ENCODE measurements around a stretch of chr14.

- PRO-cap, result no peak
Measured at GRCh38 chr14:28764963-28765882, 1.4 kb upstream of the FOXG1 start.

DNA sequence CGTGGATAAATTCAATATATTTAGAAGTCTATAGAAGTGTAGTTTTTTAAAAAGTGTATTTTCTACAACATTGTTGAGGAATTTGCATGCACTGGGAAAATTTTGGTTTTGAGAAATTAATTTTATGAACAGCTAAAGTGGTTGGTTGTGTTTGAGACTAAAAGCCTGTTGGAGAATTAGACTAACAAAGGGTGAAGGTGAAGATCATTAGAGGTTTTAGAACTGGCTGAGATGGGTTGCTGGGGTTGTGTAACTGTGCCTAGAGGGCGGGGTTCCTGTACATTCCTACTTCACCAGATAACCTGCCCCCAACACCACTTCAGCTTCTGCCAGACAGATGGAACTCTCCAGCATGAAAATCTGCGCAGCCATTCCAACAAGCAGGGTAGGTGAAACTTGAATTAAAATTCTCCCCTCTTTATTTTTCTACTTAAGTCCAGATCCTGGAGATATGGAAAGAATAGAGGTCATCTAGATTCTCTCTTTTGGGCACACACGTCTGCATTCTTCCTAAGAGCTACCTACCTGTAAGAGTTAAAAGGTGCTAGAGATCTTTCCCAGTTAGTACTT is 6.0 kb downstream of the FOXG1 start:
- PRO-cap, result no peak

DNA sequence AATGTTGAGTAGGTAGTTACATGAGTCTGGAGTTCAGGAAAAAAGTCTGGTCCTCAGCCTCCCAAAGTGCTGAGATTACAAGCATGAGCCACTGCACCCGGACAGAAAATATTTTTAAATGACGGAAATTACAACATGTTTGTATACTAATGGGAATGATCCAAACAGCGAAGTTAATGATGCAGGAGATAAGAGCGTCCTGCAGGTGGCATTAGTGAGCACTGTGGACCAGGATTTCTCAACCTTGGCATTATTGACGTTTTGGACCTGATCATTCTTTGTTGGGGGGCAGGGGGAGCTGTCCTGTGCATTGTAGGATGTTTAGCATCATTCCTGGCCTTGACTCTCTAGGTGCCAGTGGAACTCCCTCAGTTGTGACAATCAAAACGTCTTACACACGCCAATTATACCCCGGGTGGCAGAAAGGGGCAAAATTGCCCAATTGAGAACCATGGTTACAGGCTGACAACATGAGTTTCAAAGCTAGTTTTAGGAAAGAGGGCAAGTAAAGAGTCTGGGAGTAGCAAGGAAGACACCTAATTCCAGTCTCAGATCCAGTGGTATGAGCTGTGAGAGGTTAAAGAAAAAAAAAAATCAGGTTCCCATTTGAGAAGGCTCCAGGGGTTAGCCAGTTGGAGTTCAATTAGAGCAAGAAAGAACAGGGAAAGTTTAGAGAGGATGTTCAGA is 34.2 kb downstream of the SCFD1 start:
- PRO-cap, result no peak

DNA sequence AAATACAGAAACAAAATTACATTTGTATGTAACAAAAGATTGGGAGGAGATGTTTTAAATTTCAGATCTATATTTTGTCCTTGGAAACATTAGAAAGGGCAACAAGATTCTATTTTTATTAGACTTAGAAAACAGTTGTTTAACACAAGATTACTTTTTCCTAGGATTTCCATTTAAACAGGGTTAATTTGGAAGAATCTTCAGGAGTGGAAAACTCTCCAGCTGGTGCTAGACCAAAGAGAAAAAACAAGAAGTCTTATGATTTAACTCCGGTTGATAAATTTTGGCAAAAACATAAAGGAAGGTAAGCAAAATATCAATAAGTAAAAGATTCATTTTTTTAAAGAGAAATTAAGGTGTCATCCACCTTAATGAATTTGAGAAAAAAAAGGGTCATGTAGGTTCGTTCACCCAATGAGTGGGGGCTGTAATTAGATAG is 48.0 kb downstream of the SCFD1 start:
- PRO-cap, result no peak

GRCh38 chr14:30683358-30683894 is 61.3 kb downstream of the SCFD1 start:
- PRO-cap, result no peak

GRCh38 chr14:30909875-30910567 is 35.7 kb downstream of the COCH start:
- PRO-cap, result no peak

GRCh38 chr14:30929067-30930112 is 55.0 kb downstream of the COCH start:
- PRO-cap, result no peak

DNA sequence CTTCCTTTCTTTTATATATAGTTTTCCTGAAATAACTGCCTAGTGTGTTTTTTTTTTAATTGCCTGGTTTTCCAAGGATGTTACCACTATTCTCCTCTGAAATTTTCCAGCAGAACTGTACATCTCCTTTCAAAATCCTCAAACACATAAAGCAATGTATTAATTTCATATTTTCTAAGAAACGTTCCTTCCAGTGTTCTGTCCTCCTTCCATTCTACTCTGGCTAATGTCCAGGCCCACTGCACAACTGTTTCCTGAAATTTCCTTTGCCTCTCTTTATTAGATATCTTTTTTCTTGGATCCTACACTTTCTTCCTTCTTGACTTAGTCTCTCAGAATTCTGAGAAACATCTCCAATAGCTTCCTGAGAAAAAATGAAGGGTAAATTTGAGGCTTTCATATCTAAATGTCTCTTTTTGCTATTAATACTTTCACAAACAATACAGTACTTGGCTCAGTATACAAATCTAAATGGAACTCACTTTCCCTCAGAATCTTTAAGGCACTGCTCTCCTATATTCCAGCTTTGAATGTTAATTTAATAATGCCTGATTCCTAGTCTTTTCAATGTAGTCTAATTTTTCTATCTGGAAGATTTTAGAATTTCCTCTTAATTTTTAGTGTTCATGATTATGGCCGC is 65.7 kb downstream of the COCH start:
- PRO-cap, result no peak

- PRO-cap, result no peak
Measured at GRCh38 chr14:30969761-30970593, 55.5 kb upstream of the AP4S1 start.

- PRO-cap, result no peak
Measured at GRCh38 chr14:31024587-31025110, 800 bp upstream of the AP4S1 start.

- PRO-cap, result no peak
Measured at GRCh38 chr14:31128399-31129110, 79.0 kb downstream of the HECTD1 start.

DNA sequence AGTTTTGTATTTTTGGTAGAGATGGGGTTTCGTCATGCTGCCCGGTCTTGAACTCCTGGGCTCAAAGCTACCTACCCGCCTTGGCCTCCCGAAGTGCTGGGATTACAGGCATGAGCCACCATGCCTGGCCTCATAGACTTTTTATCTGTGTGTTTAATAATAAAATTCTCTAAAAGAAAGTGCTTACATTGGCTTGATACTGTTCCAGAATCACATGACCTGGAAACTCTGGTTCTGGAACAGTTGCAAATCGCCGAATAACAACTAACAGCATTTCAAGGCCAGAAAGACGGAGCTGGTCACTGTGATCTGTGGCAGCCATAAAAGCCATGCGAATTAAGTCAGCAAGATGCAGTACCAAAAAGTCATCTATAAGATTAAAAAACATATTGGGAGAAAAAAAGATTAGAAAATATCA is 99.0 kb downstream of the HEATR5A start:
- PRO-cap, result no peak

DNA sequence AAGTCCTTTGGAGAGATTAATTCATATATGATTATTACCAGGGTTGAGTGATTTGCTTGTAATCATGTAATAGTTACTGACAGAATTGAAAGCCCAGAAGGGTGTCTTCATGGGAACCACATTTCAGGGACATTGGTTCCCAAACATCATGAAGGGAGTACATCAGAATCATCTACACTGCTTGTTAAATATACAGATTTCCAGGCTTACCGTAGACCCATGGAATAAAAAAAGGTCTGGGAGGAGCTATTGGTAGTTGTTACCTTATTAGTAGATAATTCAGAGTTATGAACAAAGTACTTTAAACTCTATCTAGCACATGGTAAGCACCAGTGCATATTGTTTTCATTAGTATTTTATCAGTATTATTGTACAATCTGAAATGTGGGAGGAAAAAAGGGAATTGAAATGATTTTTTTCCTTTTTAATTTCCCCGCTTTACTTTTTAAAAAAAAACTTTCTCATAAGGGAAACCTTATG is 65.6 kb downstream of the NUBPL start:
- PRO-cap, result no peak

GRCh38 chr14:32005996-32006487 is 71.1 kb upstream of the ARHGAP5 start:
- PRO-cap, result unidirectional peak, plus-strand start at chr14:32006384

- PRO-cap, result no peak
Measured at GRCh38 chr14:32093332-32093814, 16.3 kb downstream of the ARHGAP5 start.

DNA sequence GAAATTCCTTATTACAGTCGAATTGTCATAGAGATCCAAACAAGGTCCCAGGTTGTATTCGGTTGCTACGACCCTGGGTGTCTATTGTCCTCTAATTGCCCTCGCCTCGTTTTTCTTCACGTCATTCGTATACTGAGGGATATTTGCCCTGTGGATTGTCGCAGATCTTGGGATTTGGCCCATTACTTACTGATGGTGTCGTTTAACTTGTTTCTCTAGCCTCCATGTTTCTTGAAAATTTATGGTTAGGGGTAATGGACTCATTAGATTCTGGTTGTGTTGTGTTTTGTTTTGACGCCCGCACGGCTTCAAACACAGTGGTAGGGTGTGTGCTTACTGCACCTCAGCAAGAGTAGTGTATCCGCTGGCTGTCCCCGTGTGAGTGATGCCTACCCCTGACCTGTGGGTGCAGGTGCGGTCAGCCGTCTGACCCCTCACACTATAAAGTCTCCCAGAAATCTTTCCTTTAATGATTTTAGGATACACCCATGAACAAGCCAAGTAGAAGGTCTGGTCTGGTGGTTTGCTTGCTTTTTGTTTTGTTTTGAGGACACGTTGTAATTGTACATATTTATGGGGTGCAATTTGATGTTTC is 125.1 kb upstream of the AKAP6 start:
- PRO-cap, result no peak

GRCh38 chr14:32377149-32377594 is 48.1 kb downstream of the AKAP6 start:
- PRO-cap, result no peak

DNA sequence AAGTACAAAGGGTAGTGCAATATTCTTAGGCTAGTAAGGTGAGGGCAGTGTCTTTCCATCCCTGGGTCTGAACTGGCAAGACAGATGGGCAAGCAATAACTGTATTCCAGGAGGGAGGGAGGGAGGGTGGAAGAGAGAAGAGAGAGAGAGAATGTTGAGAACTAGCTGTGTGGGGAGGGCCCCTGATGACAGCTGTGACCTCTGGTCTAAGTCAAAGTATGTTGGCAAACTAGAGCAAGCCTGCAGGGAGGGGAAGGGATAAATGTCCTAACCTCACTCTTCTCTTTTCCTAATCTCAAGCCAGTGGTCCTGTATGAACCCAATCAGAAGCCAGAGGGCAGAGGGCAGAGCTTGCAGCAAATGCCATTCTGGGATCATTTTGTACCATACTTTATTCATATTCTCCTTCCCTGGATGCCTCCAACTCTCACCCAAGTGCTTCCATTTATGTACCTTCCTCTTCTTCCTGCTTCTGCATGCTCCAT is 75.8 kb downstream of the AKAP6 start:
- PRO-cap, result no peak

DNA sequence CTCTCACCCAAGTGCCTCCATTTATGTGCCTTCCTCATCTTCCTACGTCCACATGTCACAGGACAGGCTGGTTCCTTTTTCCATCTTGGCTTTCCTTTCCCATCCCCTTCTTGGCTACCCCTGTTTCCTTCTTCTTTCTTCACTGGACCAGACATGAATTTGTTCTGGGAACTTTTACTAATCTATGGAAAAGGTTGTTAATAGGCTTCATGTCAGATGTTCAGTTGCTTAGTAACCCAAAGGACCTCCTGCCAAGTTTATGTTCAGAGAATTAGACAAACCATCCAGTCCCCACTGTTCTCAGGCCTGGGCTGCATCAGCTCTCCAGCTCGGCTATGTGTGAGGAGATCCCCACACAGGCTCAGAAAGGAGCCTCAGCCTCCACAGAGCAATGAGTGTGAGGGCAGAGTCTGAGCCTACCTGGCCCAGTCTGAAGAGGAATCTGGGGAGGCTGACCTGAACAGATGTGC is 78.0 kb downstream of the AKAP6 start:
- PRO-cap, result no peak

DNA sequence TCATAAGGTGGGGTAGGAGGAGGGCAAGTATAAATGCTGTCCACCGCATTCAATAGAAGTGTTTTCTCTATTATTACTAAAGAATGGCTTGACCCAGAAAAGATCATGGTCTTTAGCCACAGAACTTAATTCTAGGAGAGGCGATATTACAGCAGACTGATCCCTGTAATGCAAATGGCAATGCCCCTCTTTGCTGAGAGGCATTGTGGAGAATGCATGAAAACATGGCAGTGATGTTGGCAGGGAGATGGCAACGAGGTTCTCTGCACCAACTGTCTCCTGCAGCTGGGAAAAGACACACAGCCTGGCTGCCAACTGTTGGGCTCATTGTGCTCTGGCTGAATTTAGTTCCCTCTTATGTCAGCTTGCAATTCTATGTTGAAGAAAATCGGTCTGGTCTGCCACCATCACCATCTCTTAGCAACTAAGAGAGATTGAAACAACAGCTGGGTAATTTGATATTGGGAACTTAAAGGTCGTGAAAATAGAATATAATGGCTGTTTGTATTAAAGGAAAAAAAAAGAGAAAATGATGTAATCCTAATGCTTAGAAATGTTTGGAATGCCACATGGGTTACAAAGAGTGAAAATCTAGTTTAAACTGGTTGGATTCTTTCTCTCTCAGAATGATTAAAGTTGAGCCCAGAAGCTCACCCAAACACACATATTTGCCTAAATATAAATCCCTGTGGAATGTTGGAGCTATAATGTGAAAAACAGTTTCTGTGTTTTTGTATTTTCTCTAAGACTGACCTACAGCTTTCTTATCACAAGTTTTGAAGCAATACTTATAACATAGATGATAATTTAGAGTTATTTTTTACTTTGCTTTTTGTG is 143.5 kb downstream of the AKAP6 start:
- PRO-cap, result no peak